Smooth muscle cell (in vitro differentiated cells): ENCODE measurements around a stretch of chr4.

DNA sequence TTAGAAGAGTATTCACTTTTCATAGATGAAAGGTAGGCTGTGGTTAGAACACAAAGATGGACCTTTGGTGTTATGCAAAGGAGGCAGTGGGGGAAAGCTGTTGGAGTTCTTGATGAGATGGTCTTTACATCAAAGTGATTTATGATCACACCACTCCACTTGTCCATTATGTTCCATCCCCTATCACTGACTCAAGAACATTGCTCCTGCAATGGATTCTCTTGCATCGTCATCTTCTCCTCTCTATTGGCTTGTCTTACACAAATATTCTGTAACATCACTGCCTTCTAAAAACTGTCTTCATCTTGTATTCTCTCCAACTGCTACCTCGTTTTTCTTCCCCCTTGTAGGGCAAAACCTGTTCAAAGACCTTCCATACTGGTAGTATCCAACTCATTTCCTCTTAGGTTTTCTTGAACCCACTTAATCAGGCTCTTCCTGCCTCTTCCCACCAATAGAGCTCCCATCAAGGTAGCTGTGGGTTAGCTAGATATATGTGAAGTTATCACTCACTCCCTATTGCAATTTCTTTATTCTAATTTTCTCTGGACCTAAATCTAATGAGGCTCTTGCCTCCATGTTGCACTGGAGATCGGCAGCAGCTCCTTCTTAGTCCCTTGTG lies 75.4 kb upstream of the NAP1L5 start:
- RAMPAGE, long total RNA, result no peak

DNA sequence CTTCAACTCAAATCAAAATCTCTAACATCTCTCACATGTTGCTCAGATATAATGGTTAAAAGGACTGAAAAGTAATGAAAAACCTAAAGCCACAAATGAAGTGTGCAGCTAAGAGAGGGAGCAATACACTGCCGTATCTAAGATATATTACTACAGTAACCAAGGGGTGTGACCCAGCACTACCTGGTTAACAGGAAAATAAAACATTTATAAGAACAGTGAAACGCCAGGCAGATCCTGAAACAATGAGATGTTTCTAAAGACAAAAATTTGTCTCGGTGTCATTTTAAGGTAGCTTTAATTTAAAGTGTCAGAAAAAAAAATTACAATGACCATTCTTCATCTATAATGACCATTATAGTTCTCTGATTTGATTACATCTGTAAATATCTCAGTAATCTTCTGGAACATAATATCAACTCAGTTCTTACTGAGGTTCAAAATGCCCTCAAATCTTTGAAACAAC lies 27.2 kb downstream of the FAM13A start:
- RAMPAGE, long total RNA, result no peak

DNA sequence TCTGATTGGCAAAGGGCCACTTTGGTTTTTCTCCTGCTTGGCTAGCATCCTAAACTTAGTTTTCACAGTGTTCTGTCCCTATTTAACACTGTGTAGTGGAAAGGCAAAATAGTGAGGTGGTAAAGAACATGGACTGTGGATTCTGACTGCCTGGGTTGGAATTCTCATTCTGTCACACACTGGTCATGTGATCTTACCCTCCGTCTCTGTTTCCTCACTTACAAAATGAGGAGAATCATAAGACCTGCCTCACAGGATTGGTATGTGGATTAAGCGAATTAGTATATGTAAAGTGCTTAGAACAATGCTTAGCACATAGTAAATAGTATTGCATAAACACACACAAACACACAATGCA lies 23.5 kb downstream of the TIGD2 start:
- RAMPAGE, long total RNA, result no peak

GRCh38 chr4:89249612-89249899 lies 58.0 kb downstream of the GPRIN3 start:
- RAMPAGE, long total RNA, result no peak

DNA sequence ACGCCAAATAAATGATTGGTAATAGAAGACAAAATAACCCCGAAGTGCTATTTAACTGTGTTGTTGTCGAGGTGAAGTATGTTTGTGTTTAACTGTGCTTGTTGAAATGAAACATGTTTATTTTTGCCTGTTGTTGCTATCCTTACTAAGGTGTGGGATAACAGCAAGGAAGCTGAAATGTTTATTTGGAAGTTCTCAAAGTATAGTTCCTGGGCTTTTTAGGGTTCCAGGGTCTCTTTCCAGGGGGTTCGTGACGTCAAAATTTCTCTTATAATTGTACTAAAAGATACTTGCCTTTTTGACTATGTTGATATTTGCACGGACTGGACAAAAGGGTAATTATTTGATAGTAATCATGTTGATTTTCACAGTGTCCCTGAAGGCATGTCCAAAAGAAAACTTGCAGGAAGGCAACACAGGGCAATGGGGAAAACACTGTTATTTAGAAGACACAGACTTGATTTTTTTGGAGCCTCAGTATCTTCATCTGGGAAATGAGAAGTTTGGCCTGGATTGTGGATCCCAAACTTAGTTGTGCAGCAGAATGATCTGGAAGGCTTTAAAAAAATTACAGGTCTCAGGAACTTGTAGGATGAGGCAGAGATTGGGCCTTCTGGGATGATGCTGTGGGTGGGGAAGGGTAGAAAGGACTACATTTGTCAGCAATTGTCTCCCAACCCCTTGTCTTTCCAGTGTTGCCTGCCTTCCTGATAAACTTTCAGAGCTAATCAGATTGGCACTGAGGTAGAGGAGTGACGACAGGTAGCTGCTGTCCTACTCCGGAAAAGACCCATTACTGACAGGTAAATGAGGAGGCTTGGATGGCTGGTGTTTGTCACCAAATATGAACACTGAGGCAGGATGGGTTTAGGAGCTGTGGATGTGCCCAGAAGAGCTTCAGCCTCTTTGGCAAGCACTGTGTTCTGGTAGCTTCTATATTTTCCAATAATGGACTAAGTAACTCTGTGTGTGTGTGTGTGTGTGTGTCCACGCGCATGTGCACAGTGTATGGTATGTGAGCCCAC lies 33.1 kb downstream of the GPRIN3 start:
- RAMPAGE, long total RNA, result no peak

GRCh38 chr4:89290563-89291146 lies 16.9 kb downstream of the GPRIN3 start:
- RAMPAGE, long total RNA, result no peak

DNA sequence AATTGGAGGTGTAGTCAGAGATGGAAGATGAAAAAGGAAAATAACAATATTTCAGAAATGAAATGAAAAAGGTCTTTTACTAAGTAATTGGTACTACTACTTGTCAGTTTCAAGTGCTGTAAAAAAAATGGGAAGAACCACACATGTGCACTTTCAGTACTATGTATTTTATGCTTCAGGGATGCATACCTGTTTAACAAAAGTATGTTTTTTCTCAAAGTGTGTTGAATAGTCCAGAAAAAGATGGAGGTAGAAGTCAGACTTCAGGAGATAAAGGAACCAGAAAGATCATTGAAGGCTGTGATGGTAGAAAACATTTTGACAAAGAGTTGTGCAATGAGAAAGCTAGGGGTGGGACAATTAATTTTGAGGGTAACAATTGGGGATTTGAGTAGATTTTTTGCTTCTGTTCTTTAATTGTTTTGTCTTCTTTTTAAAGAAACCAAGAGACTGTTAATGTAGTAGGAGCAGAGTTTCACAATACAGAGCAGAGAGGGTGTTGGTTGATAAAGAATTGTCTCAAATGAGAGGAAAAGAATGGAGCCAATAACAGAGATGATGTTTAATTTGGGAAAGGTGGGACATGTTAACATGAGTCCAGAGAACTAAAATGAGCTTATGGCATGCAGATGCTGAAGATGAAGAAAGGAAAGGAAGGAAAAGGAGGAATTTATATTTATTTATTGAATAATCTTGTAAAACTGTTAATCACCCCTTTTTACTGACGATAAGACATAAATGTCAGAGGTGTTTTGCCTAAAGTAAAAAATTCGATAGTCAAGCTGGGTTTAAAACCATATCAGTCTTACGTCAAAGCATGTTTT lies 93.9 kb downstream of the SNCA start:
- RAMPAGE, long total RNA, result no peak

DNA sequence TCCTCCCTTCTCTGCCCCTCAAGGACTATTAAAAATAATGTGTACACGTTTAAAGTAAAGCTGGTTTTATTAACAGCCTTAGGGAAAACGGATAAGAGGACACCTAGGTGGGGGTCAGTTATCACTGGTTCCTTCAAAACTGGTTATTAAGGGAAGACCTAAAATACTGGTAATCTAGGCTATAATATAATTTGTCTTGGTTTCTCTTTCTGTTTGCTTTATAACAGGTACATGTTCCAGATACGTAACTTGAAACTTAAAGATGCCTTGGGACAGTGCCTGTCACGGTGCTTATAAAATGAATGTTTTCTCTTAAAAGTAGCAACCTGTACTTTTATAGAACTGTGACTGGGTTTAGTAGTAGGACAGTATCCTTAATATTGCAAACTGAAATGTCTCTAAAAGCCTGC lies 1.9 kb downstream of the CCSER1 start:
- RAMPAGE, long total RNA, result no peak

GRCh38 chr4:91633490-91633717 lies 670.4 kb upstream of the GRID2 start:
- RAMPAGE, long total RNA, result no peak

GRCh38 chr4:92183784-92184157 lies 120.0 kb upstream of the GRID2 start:
- RAMPAGE, long total RNA, result no peak

GRCh38 chr4:93827570-93827943 lies 996 bp upstream of the ATOH1 start:
- RAMPAGE, long total RNA, result no peak

GRCh38 chr4:93842391-93843227 lies 14.1 kb downstream of the ATOH1 start:
- RAMPAGE, long total RNA, result no peak

- RAMPAGE, long total RNA, result no peak
Observed at GRCh38 chr4:94534512-94535356, 83.0 kb downstream of the PDLIM5 start.

DNA sequence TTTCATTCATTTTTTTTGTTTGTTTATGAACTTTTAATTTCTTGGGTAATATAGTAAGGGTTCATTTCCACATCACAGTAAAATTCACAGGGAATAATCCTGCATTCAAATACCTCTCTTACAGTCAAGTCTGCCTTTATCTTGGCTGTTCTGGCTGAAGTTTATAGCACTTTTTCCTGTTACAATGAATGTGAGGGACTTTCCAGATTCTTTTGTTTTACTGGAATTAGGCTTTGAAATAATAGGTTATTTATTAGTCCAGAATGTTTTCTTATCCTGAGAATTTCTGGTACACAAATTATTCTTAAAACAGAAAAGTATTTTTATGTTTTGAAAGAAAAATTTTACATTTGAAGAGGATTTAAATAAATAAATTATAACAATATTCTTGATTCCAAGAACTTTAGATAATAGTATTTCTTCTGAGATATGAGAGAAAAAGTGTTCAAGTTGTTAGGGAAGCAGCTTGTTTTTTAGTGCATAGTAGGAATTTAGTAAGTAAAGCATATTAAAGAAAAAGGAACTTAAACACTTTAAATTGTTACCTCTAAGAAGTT lies 85.5 kb downstream of the PDLIM5 start:
- RAMPAGE, long total RNA, result no peak

- RAMPAGE, long total RNA, result no peak
Observed at GRCh38 chr4:94538885-94539313, 87.2 kb downstream of the PDLIM5 start.

DNA sequence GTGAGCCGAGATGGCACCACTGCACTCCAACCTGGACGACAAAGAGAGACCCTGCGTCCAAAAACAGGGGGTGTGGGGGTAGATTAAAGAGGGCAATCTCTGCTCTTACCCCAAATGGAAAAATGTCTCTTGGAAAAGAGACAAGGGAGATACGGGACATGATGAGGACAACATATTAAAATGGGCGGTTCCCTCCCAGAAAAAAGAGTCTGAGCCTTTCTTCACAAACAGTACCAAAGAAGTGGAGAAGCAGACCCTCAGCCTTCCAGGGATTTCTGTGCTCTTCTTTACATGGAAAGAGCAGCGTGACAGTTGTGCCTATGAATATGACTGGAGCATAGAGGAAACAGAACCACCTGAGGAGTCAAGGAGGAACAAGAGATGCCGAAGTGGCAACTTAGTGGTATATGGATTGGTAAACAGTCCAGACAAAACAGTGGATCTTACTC lies 994.5 kb downstream of the STPG2 start:
- RAMPAGE, long total RNA, result no peak

DNA sequence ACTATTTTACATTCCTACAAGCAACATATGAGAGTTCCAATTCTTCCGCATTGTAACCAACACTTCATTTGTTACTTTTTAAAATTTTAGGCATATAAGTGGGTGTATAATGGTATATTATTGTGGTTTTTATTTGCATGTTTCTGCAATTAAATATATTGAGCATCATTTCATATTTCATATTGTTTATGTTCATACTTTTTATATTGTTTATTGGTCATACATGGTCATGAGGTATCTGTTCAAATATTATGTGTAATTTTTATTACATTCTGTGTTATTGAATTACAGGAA lies 609.3 kb downstream of the STPG2 start:
- RAMPAGE, long total RNA, result no peak

- RAMPAGE, long total RNA, result no peak
Observed at GRCh38 chr4:97903463-97903876, 239.8 kb downstream of the STPG2 start.

DNA sequence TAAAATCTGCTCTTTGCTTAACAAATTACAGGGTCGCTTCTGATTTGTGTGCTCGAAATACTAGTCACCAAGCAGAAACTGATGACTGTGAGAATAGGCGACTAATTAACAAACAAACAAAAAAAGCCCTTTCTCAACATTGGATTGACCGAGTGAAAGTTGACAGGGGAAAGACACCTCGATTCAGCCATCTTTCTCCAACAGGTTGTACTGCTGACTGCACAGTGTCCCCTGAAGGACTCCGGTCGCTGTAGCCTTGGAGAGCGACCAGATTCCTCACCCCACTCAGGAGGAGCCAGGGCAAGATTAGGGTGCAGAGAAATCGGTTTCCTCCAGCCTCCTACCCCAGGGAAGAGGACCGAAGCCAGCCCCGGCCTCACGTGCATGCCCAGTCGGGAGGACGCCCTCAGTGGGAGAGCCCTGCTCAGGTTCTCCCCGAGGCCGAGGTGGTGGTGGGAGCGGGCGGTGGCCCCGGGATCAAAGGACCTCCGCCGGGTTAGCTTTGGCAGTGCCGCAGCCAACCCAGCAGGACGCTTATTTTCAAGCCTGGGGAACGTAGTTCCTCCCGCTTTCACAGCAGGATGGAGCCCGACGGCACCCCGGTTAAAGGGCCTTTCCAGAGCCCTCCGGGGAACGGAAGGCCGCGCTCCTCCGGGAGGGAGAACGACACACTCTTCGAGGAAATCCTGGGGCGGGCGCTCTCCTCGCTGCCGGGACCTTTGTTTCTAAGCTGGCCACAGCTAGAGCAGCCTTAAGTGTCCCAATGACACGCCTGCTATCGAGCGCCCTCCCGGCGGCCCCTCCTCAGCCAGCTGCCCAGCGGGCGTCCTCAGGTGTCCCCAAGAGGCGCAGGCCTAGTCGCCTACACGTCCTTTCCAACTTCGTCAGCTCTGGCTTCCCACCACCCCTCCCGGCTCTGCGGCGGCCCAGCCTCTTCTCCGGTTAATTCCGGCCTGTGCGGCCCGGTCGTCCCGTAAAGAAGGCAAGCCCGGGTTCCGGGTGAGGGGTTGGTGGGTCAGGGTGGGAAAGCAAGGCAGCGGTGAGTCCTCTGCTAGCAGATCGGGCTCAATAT lies 848 bp upstream of the RAP1GDS1 start:
- RAMPAGE, long total RNA, result no peak

DNA sequence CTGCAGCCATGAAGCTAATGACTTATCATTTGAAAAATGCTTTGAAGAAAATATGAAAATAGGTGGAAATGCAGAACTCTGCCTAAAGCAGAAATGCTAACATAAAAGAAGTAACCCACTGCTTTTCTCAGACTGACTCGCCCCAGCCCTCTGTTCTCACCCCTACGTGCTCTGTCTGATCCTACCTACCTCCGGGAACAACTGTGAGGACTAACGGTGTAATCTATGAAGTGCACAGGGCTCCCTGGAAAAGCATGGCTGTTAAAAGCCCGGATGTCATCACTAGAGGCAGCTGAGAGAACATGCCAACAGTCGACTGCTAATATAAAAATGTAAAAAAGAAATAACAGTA lies 130.9 kb downstream of the TSPAN5 start:
- RAMPAGE, long total RNA, result no peak